SK-N-MC (cell line): ENCODE measurements around the genes ROM1, CHRM1 and SLC22A6.

- RRBS, result 100% methylated on average over 2 of the region's 46 CpGs
These were observed at the start of gene ROM1 for GRCh38 chr11:62612809-62613790. Gene ROM1, plus strand, starts transcription at chr11:62613257.

- RRBS, result no CpG with 5 or more reads among the region's 12 CpGs
These were observed 5.0 kb downstream of the BSCL2 start for GRCh38 chr11:62702214-62702606.

DNA sequence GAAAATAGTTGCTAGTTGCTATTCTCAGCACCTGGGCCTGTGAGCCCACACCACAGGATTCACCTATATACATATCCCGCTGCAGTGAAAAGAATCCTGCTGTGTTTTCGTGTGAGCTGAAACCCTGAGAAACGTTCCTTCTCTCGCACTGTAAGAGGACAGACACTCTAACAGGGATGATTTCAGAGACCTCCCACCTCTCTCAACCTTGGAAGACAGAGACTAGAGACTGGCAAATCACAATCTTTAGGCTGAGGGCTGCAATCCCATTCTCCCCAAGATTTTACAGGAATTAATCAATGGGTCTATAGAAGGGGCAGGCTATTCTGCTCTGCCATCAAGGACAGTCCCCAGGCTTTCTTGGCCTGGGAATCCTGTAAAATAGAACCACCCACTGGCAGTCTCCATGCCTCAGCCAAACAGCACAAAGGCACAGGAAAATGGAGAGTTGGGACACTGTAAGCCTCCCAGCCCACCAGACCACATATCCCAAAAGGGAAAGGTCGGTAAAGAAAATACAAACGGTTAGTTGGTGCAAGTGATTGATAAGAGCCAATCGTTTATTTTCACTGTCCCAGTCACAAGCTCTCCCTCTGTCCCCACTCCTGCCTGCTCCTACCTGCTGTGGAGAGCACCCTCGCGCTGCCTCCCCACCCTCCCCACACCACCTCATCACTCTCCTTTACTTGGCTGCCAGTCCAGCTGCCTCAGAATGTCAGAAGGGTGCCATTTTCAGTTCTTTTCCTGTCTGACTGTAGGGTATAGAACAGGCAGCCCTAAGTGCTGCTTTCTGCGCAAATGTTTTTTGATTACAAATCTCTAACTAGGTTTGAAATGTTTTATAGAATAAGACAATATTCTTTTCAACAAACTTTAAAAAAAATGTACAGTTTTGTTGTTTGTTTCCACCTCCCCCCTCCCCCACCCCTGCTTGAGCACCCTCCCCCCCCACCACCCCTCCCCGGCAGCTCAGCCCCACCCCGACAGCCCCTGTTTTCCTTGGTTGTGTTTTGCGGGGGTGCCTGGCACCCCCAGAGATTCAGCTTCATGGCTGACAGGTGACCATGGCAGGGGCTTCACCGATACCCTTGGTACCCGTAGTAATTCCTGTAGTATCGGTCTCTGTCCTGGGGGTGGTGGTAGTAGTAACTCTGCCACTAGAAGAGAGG, 7.1 kb downstream of the GNG3 start:
- RRBS, result no CpG with 5 or more reads among the region's 16 CpGs

DNA sequence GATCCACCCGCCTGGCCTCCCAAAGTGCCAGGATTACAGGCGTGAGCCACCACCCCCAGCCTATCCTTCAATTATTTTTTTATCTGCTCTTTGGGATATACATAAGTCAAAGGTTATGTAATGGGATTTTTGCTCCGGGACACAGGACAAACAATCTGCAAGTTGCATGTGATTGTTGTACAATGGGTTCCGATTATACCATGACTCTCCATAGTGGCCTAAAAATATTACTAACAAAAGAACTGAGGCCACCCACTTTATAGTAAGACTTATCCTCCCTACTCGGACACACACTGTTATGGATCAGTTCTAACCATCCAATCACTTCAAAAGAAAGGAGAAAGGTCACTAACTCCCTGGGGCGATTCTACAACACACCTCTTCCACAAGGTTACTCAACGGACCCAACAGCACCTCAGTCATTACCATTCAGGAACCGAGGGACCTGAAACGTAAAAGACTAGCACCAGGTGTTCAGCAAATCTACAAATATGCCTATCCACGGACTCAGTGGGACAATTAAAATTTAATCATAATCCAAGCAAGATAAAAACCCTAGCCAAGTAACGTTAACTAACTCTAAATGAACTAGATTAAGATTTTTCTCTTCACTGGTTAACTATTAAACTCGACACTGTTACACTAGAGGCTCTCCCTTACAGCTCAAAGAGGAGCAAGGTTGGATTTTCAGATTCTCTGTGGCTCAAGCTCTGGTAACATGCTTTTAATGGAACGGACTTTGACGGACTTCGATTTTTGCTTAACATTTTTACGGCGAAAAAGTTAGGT, 1.6 kb downstream of the HNRNPUL2 start:
- RRBS, result no CpG with 5 or more reads among the region's 17 CpGs

DNA sequence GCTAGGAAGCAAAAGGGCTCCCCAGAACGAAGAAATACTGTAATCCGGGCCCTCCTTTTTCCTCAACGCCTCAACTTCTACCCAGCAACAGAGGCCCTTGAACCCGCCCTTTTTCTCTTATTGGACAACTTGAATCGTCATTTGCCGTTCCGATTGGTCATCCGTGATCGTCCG, 457 bp upstream of the HNRNPUL2 start:
- RRBS, result 1% methylated on average over 1 of the region's 10 CpGs

- RRBS, result no CpG with 5 or more reads among the region's 11 CpGs
These were observed 8.4 kb upstream of the NXF1 start for GRCh38 chr11:62813378-62814232.

- RRBS, result no CpG with 5 or more reads among the region's 5 CpGs
These were observed 4.4 kb downstream of the STX5 start for GRCh38 chr11:62827469-62827924.

DNA sequence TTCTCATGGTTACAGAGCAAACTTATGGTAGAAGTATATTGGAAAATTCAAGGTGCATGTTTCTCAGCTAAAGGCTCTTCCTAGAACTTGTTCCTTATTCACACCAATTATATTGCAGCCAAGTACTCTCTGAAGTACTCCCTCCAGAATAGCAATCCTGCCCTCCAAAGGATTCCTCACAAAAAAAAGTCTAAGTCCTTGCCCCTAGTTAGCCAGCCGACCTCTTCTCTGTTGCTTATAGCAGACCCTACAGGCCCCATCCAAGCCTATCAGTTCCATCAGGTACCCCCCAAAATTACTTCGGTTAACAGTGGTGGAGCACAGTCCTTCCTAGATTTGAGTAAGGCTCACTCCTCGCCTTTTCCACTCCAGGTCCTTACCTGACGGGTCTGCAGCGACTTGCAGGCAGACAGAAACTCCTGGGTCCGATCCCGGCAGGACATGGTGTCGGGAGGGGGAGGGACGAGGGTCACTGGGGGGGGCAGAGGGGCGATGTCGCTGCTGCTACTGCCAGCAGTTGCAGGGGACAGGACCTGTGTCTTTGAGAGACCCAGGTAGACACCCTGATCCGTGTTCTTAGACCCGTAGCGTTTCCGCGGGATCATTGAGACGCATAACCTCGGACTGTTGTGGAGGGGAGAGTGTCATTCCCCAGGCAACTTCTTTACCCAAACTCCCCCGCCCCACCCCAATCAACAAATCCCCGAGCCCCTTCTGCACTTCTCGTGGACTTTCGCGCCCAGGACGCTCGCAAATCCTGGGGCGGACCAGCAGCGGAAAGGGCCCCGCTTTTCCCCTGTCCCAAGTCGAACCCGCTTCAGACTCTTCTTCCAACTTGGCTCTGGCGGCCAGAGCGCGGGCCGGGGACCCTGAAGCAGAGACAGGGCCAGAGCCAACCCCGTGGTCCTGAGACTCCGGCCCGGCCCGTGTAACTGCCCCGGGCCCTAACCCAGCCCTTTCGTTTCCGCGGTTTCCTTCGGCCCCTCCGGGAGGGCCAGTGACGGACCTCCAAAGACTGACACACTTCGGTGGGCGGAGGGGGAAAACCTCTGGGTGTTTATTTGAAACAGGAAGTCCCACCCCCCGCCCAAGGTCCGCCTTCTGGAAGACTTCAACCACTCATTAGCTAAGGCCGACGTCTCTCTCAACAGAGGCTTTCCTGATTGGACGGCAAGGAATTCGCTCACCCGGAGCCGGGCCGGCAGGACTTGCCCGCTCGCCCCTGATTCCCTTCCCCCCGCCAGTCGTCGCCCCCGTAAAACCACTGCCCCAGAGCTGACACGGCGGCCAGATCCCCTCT, 762 bp downstream of the STX5 start:
- RRBS, result 1% methylated on average over 9 of the region's 64 CpGs

DNA sequence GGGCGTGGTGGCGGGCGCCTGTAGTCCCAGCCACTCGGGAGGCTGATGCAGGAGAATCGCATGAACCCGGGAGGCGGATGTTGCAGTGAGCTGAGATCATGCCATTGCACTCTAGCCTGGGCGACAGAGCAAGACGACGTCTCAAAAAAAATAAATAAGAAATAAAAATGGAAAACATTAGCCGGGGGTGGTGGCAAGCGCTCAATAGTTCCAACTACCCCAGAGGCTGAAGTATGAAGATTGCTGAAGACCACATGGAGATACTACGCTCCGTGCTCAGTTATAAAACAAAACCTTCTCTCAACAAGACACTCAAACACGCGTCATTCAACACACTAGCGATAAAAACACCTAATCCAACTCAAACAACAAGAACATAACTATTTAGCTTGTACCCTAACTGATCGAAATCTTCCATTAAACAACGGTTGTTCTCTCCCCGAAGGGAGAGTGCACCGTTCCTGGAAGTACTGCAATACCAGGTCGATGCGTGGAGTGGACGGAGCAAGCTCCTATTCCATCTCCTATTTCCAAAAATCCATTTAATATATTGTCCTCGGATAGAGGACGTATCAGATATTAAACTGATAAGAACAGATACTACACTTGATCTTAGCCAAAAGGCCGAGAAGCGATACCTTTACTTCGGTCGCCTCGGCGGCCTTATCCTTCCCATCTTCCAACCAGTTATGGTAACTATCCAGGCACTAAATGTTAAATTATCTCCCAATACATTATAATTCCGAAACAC, 2.0 kb upstream of the WDR74 start:
- RRBS, result no CpG with 5 or more reads among the region's 33 CpGs

DNA sequence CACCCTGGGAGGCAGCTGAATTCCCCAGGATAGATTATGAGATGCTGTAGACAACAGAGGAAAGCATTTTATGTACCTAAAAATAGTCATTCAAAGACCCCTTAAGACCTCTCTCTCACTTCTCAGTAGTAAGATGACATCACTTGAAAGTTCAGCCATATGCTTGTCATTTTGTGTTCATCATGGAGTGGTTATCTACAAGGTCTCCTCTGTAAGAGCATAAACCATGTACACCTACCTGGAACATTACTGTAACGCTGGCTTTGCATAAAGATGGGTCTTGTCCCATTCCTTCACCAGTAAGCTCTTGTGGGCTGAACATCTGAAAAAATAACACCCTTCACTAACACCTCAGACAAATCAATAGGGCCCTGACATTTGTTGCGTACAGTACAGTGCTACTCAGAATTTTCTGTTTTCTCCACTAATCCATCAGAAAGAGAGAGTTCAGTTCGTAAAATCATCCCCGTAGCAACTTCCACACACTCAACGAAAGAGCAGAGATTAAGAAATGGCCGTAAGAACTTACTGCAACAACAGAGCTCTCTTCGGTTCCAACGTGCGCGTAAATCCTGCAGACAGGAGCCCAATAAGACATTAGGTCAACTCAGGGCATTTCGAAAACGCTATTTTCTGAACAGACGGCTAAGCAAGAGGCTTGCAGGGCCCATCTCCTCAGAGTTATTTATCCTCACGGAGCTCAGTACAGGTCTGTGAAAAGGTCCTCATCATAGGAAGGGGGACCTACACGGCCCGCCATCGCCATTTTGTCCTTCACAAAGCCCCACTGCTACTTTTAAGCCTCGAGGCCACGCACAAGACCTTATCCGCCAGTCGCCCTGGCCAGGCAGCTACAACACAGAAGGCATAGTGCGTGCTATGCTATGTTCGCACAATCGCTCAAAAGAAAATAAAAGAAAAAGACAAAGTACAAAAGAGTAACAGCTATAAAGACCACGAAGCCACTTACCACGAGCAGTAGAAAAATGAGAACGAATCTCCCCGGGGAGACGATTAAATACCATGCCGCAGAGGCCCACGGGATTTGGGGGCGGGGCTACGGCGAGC, 15.8 kb upstream of the WDR74 start:
- RRBS, result 2% methylated on average over 3 of the region's 34 CpGs

- RRBS, result no CpG with 5 or more reads among the region's 3 CpGs
These were observed 18.1 kb upstream of the SLC3A2 start for GRCh38 chr11:62862527-62863034.

GRCh38 chr11:62881202-62882295, 853 bp downstream of the SLC3A2 start:
- RRBS, result under 1% methylated on average over 28 of the region's 54 CpGs

- RRBS, result 5% methylated on average over 4 of the region's 30 CpGs
These were observed at the start of gene CHRM1 for GRCh38 chr11:62921125-62922457. Gene CHRM1, minus strand, starts transcription at chr11:62921363.

GRCh38 chr11:62984725-62985010, at the start of gene SLC22A6:
Gene SLC22A6, minus strand, starts transcription at chr11:62984967.
- RRBS, result 20% methylated on average over 3 of the region's 6 CpGs

- RRBS, result no CpG with 5 or more reads among the region's 7 CpGs
These were observed 929 bp downstream of the SLC22A25 start for GRCh38 chr11:63242266-63243073.

- RRBS, result no CpG with 5 or more reads among the region's 7 CpGs
These were observed 2.2 kb upstream of the SLC22A25 start for GRCh38 chr11:63245583-63246072.

DNA sequence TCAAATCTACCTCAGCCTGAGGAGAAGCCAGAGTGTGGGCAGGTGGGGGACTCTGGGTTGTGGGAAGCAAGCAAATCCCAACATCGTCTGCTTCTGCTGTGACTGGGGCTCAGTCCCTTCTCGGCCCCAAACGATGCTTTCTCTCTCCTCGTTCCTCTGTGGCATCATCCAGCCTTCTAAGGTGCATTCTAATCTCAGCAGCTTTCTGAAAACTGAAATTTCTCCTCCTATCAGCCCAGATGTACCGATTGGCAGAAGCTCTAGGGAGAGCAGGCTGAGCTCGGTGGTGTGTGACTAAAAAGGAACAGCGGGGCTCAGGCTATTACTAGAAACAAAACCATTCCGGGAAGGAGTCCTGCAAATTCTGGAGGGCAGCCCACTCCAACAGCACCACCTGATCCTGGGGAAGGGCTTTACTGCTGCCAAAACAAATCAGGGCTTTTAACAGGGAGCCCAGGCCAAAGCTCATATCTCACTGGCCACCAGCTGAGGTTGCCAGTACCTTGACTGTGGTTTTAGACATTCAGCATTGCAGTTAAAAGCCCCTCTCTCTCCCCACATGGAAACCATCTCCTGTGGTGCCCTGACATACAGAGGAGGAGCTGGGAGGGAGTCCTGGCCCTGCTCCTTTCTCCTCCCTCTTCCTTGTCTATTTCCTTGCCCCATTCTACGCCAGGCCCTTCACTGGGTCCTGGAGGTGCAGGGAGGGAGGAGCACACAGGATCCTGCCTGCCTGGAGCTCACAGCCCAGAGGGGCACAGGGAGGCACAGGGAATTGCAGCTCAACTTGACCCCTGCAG, 740 bp downstream of the PLAAT4 start:
- RRBS, result no CpG with 5 or more reads among the region's 9 CpGs

GRCh38 chr11:63575417-63575680, 12.2 kb upstream of the PLAAT2 start:
- RRBS, result no CpG with 5 or more reads among the region's 1 CpG

- RRBS, result no CpG with 5 or more reads among the region's 6 CpGs
These were observed 14.4 kb upstream of the PLAAT2 start for GRCh38 chr11:63577586-63577884.

DNA sequence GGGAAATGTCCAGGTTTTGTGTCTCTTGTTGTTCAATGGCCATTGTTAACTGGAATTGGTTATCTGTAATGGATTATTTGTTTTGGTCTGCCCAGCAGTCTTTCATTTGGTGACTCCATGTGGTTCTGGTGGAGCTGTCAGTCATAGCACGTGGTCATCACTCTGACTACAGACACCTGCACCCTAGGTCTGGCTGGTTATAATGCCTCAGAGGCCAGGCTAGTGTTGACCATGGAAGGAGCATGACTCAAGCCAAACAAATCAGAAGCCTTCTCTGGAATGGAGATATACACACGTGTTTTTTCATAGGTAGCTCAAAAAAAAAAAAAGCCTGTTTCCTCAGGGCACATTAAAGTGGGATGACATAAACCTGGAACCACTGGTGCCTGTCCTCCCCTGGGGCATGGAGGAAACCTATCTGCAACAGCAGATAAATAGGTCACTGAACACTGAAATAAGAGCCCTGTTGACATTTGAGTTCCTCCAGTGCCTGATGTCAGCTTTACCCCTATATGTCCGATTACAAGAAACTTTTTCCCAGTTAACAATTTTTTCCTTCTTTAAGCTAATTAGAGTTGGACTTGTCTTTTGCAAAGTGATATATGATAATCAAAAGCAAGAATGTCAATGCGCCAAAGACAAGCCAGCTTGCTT, 8.1 kb upstream of the PLAAT3 start:
- RRBS, result no CpG with 5 or more reads among the region's 4 CpGs